GM23248 (cell line): Measurements from ENCODE around the genes IRF1, LEAP2 and HSPA4.

- RAMPAGE, long total RNA, result no peak
Observed at GRCh38 chr5:132485027-132485373, 5.6 kb downstream of the IRF1 start.

GRCh38 chr5:132489856-132490883 lies at the start of gene IRF1:
TSS of gene IRF1 (minus strand) at chr5:132490773.
- RAMPAGE, long total RNA, result no peak

- RAMPAGE, long total RNA, result no peak
Observed at GRCh38 chr5:132496698-132497605, 6.4 kb upstream of the IRF1 start.

GRCh38 chr5:132608830-132609445 lies 49.0 kb upstream of the IL13 start:
- RAMPAGE, long total RNA, result no peak

GRCh38 chr5:132674607-132675525 lies 1.1 kb downstream of the IL4 start:
- RAMPAGE, long total RNA, result no peak

DNA sequence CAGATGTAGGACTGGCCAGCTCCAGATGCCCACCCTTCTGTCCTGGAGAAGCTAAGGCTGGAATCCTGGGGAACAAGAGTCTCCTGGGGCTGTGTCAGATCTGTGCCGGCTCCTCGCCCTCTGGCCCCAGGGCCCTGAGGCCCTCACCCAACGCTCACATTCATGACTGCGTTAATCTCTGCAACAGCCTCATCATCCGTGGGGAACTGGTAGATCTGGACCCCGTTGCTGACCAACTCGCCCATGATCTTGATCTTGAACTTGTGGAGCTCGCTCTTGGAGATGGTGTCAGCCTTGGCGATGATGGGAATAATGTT lies 14.8 kb downstream of the SEPTIN8 start:
- RAMPAGE, long total RNA, result no peak

GRCh38 chr5:132813865-132814911 lies 1.1 kb downstream of the SOWAHA start:
- RAMPAGE, long total RNA, result no peak

DNA sequence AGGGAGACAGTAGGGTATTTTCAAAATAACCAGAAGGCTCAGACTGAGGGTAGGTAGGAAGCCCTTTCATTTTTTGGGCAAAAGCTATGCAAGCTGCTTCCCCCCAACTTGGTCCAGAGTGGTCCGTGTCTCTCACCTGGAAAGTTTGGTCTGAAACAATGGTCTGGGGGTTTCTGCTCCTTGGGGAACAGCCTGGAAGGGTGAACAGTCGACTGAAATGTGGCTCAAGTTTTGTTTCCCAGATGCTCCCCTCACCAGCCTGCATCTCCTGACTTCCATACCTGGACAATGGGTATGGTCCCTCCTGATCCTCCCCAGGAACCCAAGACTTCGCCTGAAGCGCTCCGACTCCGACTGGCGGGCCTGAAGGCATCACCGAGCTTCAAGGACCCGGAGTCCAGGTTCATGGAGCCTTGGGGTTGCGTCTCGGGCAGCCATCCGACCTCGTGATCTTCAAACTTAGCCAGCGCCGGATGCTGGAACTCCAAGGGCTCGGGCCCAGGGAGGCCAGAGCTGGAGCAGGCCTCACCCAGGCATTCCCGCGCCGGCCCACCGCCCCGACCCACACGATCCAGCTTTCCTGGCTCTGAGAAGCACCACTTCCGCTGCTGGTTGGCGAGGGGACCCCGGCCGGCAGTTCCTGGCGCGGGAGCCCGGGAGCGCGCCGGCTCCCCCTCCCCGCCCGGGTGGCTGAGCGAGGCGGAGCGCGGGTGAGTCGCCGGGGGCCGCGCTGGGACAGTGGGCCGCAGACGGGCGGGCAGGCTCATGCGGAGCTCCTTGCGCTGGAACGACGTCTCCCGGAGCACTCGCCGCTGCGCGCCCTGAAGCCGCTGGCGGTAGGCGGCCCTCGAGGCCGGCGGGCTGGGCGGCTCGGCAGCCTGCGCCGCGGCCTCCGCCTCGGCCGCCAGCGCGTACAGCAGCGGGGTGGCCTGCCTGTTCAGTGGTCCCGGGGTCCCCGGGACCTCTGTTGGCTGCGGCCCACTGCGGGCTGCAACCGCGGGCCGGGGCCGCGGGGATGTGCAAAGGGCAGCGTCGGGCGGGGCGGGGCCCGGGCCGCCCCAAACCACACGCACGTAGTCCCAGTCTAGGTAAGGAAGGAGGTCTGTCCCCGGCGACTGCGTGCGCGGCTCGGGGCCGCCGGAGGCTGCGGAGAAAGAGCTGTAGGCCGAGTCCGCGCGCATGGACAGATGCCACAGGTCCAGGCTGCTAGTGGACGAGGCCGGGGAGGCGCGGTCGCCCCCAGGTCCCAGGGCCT lies 5.1 kb downstream of the SHROOM1 start:
- RAMPAGE, long total RNA, result no peak

DNA sequence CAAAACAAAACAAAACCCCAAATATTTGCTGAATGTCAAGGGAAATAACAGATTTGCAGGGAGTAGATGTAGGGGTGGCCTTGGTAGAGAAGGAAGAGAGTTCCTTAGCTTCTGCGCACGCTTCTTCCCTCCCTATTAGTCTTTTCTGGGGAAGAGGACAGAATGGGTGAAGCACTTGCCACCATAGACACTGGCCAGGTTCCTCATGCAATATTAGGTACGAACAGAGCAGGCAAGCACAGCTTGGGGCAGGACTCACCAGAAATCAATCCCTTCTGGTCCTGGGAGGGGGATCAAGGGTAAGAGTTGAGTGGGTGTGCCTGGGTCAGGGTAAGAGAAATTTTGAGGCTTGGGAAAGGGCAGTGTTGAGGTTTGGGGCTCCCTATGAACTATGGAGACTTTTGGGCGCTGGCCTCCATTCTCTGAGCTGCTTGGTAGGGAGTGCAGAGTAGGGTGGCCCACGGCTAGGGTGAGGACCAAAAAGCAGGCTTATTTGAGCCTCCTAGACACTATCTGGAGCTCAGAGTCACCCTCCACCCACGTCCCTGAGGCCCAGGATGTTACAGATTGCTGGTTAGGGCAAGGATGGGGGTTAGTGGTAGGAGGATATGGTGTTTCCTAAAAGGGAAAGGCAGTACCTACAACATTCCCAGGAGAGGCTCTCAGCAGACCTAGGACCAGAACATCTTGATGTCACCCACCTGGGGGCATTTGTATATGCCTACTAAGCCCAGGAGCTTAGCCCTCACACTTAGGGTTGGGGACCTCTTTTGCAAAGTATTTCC lies 2.6 kb downstream of the SHROOM1 start:
- RAMPAGE, long total RNA, result no peak

DNA sequence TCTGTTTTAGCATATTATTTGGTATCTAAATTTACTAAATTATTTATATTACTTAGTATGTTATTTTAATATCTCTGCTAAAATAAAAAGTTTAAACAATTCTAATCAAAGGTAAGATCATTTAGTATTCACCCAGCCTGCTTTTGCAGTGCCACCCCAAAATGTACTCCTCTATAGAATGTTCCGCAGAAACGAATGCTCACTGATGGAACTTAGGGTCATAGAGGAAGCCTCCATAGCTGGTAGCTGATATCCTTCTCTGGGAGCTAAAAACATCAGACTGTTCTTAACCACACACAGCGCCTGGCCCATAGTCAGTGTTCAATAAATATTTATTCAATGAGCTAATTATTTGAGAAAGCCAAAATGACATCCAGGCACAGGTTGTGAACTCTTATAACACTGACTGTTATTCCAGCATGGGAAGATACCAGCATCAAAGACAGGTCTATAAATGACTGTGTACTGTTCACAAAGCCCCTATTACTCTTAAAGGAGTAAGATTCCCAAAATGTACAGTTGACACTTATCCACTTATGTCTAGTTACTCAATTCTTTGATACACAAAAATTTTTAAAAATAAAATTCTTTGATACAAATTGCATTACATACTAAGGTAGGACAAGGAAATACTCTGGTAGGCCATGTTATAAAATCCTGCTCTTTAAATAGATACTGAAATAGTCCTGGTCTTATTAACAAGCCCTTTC lies 12.9 kb downstream of the GDF9 start:
- RAMPAGE, long total RNA, result no peak

- RAMPAGE, long total RNA, result no peak
Observed at GRCh38 chr5:132872898-132873907, at the start of gene LEAP2. TSS of gene LEAP2 (plus strand) at chr5:132873668.

DNA sequence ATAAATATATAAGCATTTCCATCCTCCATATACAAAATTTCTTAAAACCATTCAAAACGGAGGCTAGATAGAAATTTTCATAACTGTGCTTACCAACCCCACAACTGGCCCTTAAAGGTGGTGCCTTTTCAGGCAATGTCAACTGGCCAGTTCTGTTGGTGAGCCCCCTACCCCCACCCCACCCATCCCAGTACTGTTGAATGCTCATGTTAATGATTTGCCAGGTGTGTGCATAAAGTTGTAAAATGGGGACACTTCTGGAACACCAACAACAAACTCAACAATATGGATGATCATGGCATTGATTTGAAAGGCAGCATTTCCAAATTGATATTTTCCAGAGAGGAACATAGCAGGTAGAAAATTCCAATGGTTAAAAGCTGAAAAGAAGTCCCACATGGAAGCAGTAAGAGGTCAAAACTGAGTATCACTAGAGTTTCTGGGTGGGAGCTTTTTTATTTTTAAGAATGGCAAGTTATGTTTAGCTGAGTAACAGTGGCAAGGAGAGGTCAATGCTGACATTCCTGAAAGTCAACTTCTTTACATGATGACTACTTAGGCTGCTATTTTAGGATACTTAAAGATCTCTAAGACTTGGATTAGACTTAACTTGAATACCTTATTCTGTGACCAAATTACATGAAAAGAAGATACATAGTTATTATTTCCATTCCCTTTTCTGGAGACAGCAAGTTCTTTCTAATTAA lies 2.7 kb downstream of the LEAP2 start:
- RAMPAGE, long total RNA, result no peak

GRCh38 chr5:132886773-132887069 lies 13.3 kb downstream of the LEAP2 start:
- RAMPAGE, long total RNA, result no peak

DNA sequence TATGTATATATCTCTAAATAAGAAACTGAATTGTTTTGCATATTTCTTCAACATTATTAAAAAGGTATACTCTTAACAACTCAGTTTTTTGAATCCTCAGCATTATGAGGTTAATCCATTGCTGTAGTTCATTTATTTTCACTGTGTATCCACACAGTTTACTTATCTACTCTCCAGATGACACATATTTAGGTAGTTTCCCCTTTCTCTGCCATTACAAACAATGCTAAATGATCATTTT lies 11.7 kb downstream of the AFF4 start:
- RAMPAGE, long total RNA, result no peak

DNA sequence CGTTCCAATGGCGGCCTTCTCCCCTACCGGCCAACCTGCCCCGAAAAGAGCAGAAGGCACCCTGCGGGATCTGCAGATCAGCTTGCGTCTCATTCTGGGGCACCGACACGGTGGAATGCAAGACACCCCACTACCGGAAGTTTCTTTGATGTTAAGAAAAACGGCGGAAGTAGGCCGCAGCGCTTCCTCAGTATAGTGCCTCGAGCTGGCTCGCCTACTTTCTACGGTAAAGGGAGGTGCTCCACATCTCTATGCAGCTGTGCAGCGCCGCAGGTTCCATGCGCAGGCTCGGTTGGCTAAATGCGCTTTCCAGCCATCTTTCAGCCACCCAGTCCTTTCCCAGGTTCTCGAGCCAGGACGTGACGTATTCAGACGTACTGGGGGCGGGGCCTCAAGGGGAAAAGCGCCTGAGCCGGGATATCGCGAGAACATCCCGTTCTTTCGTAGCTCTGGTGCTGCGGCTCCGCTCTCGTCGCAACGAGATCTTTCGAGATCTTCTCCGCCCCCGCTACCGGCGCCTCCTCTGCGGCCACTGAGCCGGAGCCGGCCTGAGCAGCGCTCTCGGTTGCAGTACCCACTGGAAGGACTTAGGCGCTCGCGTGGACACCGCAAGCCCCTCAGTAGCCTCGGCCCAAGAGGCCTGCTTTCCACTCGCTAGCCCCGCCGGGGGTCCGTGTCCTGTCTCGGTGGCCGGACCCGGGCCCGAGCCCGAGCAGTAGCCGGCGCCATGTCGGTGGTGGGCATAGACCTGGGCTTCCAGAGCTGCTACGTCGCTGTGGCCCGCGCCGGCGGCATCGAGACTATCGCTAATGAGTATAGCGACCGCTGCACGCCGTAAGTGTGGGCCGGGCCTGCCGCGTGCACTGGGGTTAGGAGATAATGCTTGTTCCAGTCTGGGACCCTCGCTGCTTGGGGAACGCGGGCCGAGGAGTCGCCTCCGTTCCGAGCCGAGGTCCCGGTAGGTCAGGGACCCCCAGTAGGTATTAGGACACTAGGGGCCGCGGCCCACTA lies at the start of gene HSPA4:
Gene HSPA4, plus strand, starts transcription at position 490 of the 1,011 bp plus-strand sequence.
- RAMPAGE, long total RNA, result start-site peak on the plus strand centred at position 524 of the sequence, 90 bp wide, 7,165 and 5,902 reads in 2 replicates

DNA sequence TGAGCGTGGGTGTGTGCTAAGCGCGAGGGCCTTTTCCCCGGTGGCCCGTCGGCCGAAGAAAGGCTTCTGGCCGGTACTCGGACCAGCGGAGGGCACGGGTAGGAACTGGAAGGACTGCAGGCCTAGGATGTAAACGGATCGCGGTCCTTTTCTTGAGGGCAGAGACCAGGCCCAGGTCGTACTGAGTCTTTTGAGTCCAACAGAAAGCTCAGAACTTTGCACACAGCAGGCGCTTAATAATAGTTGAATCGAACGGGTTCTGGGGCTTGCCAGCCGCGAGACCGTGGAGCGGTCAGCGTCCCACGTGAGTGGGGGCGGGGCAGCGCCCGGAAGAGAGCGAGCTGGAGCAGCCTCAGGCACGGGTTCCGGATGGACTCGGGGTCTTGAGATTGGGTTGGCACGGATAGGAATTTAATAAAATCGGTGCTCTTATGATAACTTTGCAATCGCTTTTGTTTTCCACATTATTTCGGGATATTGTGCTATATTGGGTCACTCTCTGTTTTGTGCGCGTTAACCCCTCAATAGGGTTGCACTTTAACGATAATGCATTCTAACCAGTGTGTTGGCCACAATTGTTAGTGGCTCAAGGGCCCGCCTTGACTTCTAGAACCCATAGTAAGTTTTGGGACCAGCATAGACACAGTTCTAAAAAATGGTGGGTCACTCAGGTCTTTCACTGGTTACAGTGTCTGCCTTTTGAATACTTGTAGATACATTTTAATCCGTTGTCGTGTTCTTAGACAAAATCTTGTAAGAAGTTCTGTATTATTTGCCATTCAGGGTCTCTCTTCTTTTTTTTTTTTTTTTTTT lies 928 bp downstream of the HSPA4 start:
- RAMPAGE, long total RNA, result no peak

GRCh38 chr5:133091028-133091602 lies 39.3 kb downstream of the HSPA4 start:
- RAMPAGE, long total RNA, result no peak

GRCh38 chr5:133099429-133099934 lies 47.7 kb downstream of the HSPA4 start:
- RAMPAGE, long total RNA, result no peak

- RAMPAGE, long total RNA, result no peak
Observed at GRCh38 chr5:133244036-133244856, 192.4 kb downstream of the HSPA4 start.

DNA sequence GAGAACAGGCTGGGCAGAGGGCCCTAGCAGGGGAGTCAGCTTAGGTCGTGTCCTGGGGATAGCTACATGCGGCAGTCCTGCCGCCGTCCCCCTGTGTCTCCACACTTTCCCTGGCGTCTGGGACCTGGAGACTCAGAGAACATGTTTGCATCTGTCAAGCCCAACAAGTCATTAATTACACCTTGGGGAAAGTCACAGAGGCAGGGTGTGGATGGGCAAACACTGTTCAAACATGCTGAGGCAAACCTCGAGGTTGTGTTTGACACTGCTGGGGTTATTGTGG lies 123.6 kb downstream of the C5orf15 start:
- RAMPAGE, long total RNA, result no peak